ENCODE measurements around a stretch of chr10.

DNA sequence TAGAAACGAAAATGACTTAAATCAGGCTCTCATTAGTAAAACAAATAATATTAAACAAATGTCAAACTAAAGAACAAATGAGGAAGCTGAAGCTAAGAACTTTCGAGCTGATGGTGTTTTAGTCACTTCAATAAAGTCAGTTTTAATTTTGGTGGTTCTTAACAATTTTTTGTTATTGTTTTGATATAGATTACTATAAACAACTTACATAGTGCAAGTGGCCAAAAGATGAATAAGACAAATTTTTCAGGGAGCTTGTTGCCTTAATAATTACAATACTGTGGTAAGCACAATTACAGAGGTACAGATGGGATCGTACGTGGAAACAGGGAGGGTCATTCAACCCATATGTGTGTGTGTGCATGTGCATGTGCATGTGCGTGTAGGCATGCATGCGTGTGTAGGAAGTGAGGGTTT, 33.2 kb downstream of the VTI1A start:
CAGE:
- cytosol, long polyA minus RNA, result no peak
- cytosol, long polyA plus RNA, result no peak
- long polyA plus RNA, result no peak
- nucleus, long polyA minus RNA, result no peak
- nucleus, long polyA plus RNA, result no peak

CAGE:
- cytosol, long polyA minus RNA, result no peak
- cytosol, long polyA plus RNA, result no peak
- long polyA plus RNA, result no peak
- nucleus, long polyA minus RNA, result no peak
- nucleus, long polyA plus RNA, result no peak
These were observed 146.2 kb upstream of the TCF7L2 start for GRCh38 chr10:112803737-112804416.

DNA sequence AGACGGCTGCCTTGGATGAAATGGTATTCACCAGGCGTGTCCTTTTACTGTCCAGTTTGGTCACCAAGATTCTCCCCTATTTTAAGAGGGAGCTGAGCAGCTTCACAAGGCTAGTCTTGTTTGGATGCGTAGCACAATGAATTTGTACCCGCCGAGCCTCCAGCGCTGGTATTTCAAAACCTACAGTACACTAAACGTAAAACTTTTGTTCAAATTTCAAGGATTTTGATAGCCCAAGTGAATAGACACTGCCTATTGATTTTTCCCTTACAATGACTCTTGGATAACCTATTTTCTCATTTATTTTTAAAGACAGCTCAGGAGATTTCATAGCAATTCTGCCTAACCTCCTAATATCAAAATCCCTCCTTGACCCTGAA, 118.6 kb upstream of the TCF7L2 start:
CAGE:
- cytosol, long polyA minus RNA, result no peak
- cytosol, long polyA plus RNA, result no peak
- long polyA plus RNA, result no peak
- nucleus, long polyA minus RNA, result no peak
- nucleus, long polyA plus RNA, result no peak

DNA sequence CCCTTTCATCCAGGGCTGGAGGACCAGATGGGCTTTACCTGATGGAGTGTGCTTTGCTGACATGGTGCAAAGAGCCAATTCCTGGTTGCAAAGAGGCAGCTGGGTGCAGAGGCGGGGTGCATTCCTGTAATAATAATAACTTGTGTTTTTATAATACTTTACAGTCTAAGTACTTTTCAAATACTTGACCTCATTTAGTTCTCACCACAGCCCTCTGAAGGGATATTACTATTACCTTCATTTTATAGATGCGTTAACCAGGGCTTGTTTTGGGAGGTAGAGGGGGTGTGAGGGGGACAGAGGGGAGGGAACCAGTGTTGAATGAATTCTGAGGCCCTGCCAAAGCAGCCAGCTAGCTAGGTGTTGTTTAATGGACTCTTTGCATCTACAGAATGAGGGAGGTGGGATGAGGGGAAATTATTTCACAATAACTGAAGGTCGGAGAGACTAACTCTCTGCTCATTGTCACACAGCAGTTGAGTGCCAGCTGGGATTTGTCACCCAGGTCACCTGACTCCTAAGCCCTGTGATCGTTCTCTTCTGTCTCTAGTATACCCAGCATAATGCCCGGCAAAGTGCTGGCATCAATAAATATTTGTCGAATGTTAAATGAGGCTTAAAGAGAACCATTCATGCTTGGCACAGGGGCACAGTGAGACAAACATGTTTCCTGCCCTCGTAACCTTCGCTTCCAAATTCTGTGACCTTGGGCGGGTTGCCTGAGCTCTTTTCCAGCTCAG, 70.6 kb downstream of the TCF7L2 start:
CAGE:
- cytosol, long polyA minus RNA, result no peak
- cytosol, long polyA plus RNA, result no peak
- long polyA plus RNA, result no peak
- nucleus, long polyA minus RNA, result no peak
- nucleus, long polyA plus RNA, result no peak

GRCh38 chr10:113125490-113125988, 175.5 kb downstream of the TCF7L2 start:
CAGE:
- cytosol, long polyA minus RNA, result no peak
- cytosol, long polyA plus RNA, result no peak
- long polyA plus RNA, result no peak
- nucleus, long polyA minus RNA, result no peak
- nucleus, long polyA plus RNA, result no peak

CAGE:
- cytosol, long polyA minus RNA, result no peak
- cytosol, long polyA plus RNA, result no peak
- long polyA plus RNA, result no peak
- nucleus, long polyA minus RNA, result no peak
- nucleus, long polyA plus RNA, result no peak
These were observed 182.8 kb downstream of the TCF7L2 start for GRCh38 chr10:113132701-113133319.

DNA sequence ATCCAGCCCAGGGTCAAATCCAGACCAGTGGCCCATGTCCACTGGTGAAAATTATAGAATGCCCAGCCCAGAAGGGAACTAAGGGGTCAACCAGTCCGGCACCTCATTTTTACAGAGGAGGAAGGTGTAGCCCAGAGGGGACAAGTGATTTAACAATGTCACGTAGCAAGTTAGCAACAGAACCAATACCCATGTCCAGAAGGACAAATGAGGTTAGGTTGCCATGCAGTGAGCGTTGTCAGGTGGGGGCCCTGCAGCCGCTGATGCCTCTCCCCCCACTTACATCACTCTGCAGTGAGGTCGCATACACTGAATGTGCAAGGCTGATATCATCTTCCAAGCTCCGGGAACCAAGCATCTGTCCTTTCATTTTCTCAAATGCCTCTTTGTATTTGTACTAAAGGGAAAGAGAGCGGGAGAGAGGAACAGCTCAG, 49.9 kb downstream of the NRAP start:
CAGE:
- cytosol, long polyA minus RNA, result no peak
- cytosol, long polyA plus RNA, result no peak
- long polyA plus RNA, result no peak
- nucleus, long polyA minus RNA, result no peak
- nucleus, long polyA plus RNA, result no peak

GRCh38 chr10:113704731-113705289, 25.1 kb downstream of the CASP7 start:
CAGE:
- cytosol, long polyA minus RNA, result no peak
- cytosol, long polyA plus RNA, result no peak
- long polyA plus RNA, result no peak
- nucleus, long polyA minus RNA, result no peak
- nucleus, long polyA plus RNA, result no peak

CAGE:
- cytosol, long polyA minus RNA, result no peak
- cytosol, long polyA plus RNA, result no peak
- long polyA plus RNA, result no peak
- nucleus, long polyA minus RNA, result no peak
- nucleus, long polyA plus RNA, result no peak
These were observed 65.7 kb downstream of the VWA2 start for GRCh38 chr10:114304523-114305444.

DNA sequence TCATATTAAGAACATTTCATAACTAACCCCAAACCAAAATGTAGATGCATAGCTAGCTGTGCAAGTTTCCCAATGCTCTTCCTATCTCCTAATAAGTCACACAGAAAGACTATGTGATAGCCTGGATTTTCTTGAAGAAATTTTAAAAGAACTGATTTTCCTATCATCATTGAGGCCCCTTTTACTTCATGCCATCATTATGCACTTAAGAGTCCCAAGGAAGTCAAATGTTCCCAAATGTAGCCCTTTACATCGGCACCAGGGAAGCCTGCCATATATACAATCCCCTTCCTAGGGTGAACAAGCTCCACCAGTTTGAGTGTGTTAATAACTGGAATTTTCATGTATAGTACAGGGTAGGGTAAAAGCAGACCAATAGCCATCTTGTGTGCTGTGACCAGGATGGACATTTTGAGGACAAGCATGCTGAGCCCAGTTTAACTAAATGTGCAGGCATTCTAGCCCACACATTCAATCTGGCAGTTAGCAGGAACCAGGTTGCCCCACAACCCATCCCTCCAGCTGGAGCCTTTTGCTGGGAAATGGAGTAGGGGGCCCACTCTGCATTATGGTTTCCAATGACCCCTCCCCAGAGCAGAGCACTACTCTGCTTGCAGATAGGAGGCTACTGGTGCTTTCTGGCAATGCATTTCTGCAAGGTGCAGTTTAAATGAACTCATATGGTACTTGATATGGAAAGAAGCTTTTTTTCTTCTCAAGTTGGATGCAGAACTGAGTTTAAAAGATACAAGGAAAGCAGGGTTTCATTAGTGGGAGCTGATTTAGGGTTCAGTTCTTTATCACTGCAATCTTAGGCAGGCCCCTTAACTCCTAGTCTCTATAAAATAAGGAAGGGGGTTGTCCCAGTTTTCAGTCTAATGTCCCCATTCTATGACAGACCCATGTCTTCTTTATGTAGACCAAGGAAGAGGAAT, 28.8 kb upstream of the AFAP1L2 start:
CAGE:
- cytosol, long polyA minus RNA, result no peak
- cytosol, long polyA plus RNA, result no peak
- long polyA plus RNA, result no peak
- nucleus, long polyA minus RNA, result no peak
- nucleus, long polyA plus RNA, result no peak

CAGE:
- cytosol, long polyA minus RNA, result no peak
- cytosol, long polyA plus RNA, result no peak
- long polyA plus RNA, result no peak
- nucleus, long polyA minus RNA, result no peak
- nucleus, long polyA plus RNA, result no peak
These were observed 69.5 kb upstream of the AFAP1L2 start for GRCh38 chr10:114473639-114474407.

CAGE:
- cytosol, long polyA minus RNA, result no peak
- cytosol, long polyA plus RNA, result no peak
- long polyA plus RNA, result no peak
- nucleus, long polyA minus RNA, result no peak
- nucleus, long polyA plus RNA, result no peak
These were observed 79.5 kb upstream of the AFAP1L2 start for GRCh38 chr10:114483629-114484295.

DNA sequence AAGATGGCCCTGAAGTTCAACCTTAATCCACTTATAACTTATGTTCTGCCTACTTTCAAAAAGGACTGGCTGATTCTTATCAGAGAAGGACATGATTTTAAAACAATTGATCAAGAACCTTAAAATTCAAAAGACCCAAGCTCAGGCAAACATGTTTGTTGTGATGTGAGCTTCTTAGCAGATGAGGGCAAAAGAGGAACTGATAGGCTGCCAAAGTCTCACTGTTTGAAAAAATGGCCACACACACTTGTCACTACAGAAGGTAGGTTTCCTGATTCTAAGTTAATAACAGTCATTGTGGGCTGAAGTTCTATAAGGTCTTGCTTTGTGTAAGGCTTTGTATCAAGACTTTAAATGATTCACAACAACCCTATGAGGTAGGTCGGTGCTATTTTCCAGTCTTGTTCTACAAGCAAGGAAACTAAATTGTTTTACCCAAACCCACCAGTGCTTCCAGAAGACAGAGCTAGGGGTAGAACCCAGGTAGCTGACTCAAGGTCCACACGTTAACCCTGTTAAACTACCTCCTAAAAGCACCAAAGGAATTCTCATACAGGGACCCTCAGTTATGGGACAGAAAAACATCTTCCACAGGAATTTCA, 94.4 kb upstream of the AFAP1L2 start:
CAGE:
- cytosol, long polyA minus RNA, result no peak
- cytosol, long polyA plus RNA, result no peak
- long polyA plus RNA, result no peak
- nucleus, long polyA minus RNA, result no peak
- nucleus, long polyA plus RNA, result no peak

DNA sequence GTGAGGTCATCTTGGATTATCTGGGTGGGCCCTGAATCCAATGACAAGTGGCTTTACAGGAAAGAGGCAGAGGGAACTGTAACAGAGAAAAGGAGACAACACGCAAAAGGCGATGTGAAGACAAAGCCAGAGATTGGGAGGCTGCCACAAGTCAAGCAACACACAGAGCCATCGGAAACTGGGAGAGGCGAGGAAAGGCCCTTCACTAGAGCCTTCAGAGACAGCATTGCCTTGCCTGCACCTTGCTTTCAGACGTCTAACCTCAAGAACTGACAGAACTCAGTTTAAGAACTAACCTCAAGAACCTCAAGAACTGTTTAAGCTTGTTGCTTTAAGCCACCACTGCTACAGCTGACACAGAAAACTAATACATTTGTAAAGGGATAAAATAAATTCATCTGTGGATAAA, 117.1 kb downstream of the ABLIM1 start:
CAGE:
- cytosol, long polyA minus RNA, result no peak
- cytosol, long polyA plus RNA, result no peak
- long polyA plus RNA, result no peak
- nucleus, long polyA minus RNA, result no peak
- nucleus, long polyA plus RNA, result no peak

GRCh38 chr10:114544916-114545436, 113.1 kb downstream of the ABLIM1 start:
CAGE:
- cytosol, long polyA minus RNA, result no peak
- cytosol, long polyA plus RNA, result no peak
- long polyA plus RNA, result no peak
- nucleus, long polyA minus RNA, result no peak
- nucleus, long polyA plus RNA, result no peak

DNA sequence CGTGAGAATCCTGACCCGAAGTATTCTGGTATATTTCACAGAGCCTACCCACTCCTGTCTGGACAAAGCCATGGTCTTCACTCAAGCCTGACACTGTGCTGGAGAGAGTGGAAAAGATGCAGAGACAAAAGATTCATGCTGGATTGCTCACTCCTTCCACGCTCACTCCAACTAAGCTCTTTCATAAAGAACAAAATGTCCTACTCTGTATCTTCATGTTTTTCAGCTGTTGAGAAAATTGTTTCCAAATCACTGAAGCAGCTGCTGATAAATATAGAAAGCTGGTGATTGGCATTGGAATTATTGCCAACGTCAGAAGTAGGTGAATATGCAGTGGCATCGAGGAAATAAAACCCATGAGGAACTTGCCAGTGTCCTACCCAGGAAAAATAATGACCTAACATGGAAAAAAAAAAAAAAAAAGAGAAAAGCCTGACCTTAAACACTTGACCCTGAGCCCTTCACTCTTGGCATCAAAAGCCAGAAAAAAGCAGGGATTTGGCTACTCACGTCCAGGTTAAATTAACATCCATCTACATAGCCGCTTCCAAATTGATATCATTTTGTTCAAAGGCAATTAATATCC, 105.9 kb downstream of the ABLIM1 start:
CAGE:
- cytosol, long polyA minus RNA, result no peak
- cytosol, long polyA plus RNA, result no peak
- long polyA plus RNA, result no peak
- nucleus, long polyA minus RNA, result no peak
- nucleus, long polyA plus RNA, result no peak

DNA sequence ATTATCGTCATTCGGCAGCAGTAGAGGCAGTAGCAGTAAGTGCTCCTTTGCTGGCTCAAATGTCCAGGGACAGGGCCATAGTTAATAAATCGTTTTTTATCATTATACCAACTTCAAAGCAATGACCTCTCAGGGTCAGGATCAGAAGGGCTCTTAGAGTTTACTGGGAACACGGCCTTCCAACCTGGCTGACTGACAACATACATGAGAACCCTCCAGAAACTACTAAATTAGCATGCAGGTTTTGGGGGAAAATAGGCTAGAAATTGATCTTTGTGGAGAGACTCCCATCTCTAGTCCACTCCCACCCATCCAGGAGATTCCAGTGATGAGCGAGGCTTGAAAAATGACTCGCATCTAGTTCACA, 84.7 kb downstream of the ABLIM1 start:
CAGE:
- cytosol, long polyA minus RNA, result no peak
- cytosol, long polyA plus RNA, result no peak
- long polyA plus RNA, result no peak
- nucleus, long polyA minus RNA, result no peak
- nucleus, long polyA plus RNA, result no peak

GRCh38 chr10:114629840-114630714, 28.0 kb downstream of the ABLIM1 start:
CAGE:
- cytosol, long polyA minus RNA, result no peak
- cytosol, long polyA plus RNA, result no peak
- long polyA plus RNA, result no peak
- nucleus, long polyA minus RNA, result no peak
- nucleus, long polyA plus RNA, result no peak

DNA sequence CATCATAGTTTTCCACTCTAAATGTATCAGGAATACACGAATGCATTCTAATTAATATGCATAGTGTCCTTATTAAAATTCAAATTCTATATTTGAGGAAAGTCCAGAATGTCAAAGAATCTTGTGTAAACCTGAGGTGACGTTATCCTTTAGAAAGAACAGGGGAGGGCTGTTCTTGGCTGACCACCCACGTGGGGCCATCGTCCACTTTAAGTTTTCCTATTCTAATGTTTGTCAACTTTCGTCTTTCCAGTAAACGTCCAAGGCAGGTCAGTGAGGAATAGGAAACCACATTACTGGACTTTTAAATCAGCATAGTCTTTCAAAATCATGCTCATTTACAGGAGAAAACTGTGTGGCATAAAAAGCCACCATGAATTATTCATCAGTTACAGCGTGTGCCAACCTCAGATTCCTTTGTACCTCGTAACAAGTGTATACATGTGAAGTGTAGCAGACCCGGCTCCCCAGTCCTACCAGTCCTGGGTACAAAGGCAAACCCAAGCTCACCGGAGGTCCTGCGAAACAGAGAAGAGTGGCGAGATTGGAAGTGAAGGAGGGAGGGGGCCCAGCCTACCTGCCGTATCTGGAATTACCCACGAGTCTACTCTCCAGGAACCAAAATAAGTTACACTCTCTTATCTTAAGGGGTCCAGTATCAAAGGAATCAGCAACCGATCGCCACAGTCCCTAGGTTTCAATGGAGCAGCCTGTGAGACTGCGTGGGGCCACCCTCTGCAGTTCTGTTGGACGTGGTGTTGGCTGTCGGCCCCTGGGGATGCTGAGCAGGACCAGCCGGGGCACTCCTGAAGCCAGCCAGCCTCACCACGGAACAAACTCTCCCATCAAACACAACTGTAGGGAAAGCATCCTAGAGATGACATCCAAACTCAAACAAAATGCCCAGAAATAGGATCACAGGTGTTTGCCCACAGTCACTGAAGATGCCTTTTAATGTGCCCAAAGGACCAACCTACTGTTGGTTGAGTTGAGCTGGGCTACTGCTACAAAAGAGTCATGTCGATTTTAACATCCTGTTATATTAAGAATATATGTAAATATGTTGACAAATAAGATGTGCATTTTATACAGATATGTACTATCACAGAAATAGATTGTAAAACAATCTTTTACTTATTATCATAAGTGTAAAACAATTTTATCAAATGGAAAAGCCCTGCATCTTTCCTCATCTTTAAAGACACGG, 25.4 kb upstream of the ABLIM1 start:
CAGE:
- cytosol, long polyA minus RNA, result no peak
- cytosol, long polyA plus RNA, result no peak
- long polyA plus RNA, result no peak
- nucleus, long polyA minus RNA, result no peak
- nucleus, long polyA plus RNA, result no peak

CAGE:
- cytosol, long polyA minus RNA, result no peak
- cytosol, long polyA plus RNA, result no peak
- long polyA plus RNA, result no peak
- nucleus, long polyA minus RNA, result no peak
- nucleus, long polyA plus RNA, result no peak
These were observed 28.7 kb upstream of the ABLIM1 start for GRCh38 chr10:114686594-114687280.

All from keratinocyte (primary cell).